ENCODE measurements around a stretch of chr6.

GRCh38 chr6:15524467-15524979 is 138.3 kb downstream of the DTNBP1 start:
- PRO-cap: no peak
- RAMPAGE, long total RNA, 4 experiments: start-site peak on the minus strand in 3 of 4 experiments, at chr6:15524544-15524760 at its widest, 7 to 11 reads per replicate

DNA sequence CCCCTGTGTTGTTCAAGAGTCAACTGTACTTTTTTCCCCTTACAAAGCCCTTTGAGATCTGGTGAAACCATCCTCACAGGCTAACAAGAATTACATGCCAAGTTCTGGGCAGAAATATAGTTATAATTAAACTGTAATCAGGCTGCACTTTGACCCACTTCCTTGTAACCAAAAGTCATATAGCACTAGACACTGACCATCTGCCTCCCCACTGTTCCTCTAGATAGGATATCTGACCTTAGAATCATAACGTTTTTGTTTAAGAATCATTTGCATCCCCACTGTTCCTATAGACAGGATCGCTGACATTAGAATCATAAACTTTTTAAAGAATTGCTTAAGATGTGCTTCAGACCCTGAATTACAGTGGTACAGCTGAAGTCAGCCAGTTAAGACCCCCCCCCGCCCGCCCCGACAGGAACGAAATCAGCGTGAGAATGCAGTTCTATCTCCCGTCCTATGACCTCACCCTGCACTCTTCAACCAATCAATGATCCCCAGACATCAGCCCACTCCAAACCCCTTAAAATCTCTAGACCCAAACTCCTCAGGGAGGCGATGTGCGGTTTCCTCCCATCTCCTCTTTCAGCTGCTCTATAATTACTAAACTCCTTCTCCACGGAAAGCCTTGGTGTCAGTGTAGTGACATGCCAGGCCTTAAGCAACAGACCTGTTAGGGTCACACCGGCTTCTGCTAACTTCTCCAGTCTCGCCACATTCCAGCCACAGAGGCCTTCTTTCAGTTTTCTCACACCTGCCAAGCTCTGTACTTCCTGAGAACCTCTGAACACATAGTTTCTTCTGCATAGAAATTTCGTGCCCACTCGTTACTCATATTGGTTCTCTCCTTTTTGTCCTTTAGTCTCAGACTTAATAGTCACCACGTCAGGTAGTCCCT is 93.6 kb downstream of the DTNBP1 start:
- PRO-cap: no peak
- RAMPAGE, long total RNA, 4 experiments: no peak in any of the 4 experiments

GRCh38 chr6:15614091-15614937 is 48.5 kb downstream of the DTNBP1 start:
- PRO-cap: no peak
- RAMPAGE, long total RNA, 4 experiments: start-site peak on the minus strand in 1 of 4 experiments, at chr6:15614097-15614615 at its widest, 8 to 10 reads per replicate

GRCh38 chr6:15661849-15662181 is 1.0 kb downstream of the DTNBP1 start:
- PRO-cap: no peak
- RAMPAGE, long total RNA, 4 experiments: no peak in any of the 4 experiments

DNA sequence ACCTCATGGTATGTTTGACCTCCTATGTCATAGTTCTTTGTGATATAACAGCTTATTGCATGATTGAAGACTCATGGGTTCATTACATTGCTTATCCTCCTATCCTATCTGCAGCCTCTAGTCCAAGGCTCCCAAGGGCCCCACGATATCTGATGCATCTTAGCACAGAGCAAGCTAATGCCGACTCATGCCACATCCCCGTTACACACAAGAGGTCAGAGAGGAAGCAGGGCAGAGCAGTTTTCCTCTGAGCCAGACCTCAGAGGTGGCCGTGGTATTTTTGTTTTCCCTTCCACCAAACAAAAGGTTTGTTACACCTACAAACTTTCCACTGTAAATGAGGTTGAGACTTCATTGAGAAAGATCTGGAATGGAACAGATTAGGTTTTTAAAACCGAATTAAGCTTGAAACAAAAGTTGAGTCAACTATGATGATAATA is 134.0 kb upstream of the MYLIP start:
- PRO-cap: no peak
- RAMPAGE, long total RNA, 4 experiments: no peak in any of the 4 experiments

DNA sequence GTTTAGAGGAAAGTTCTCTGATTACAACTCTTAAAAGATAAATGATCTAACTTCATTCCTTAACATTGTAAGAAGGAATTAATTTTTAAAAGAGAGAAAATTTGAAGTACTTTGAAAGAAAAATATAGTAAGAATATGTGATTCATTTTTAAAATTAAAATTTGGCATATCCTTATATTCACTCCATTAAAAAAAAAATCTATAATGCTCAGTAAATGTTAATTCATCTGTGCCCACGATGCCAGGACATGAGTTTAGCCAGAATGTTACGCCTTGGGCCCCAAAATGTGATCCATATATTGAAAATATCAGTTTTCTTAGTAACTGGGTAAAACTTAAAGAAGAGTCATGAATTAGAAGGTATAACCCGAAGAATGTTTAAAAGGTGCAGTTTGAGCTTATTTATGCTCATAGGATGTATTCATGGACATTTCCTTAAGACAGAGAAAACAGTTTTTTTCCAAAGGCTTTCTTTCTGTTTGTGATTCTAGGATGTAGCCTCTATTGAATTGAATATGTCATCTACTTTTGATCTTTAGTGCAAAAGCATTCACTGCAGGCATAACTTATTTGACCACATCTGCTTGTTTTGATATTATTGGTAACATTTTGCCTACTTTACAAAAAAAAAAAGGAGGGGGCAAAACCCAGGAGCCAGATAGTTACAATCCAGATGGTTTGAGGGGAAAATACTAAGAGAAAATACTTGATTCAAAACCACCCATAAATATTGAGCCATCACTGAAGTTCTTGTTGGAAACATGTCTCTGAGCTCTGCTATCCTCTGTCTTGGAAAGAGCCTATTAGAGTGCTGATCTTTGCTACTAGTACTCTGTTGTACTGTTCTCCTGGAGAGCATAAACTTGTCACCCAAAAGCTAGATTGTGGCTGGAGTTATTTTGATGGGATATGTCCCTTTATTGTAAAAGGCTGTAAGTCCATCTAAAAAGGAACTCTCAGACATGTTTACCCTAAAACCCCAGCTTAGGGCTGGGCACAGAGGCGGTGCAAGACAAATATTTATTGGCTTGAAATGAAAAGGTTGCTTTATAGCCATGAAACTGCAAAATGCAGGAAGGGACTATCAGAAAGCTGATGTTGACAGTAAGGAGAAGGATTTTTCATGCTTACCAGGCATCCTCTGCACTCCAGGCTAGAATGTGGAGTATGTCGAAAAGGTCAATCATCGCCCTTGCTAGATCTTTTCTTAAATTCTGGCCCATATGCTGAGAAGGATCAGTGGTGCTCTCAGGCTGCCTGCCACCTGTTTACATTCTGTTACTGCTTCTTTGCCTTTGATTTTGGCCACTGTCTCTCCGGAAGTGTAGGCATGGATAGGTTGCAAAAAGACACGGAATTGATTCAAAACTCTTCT is 9.3 kb downstream of the MYLIP start:
- PRO-cap: no peak
- RAMPAGE, long total RNA, 4 experiments: start-site peak on the plus strand in 1 of 4 experiments, centred at positions 793 to 1,367 of the sequence, 6 to 7 reads per replicate

- PRO-cap: no peak
- RAMPAGE, long total RNA, 4 experiments: start-site peak on the plus strand in 1 of 4 experiments, at chr6:16141593-16141888 at its widest, 16 reads per replicate
These were observed 12.6 kb downstream of the MYLIP start for GRCh38 chr6:16141206-16142214.

DNA sequence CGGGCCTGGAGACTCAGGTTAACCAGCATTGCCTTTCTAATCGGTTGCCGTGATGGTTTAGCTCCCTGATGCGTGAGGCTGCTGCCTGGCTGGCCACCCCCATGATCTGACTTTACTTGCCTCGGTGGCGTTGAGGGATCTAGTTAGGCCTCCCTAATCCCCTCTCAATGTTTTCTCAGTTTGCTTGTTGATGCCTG is 2.4 kb downstream of the GMPR start:
- PRO-cap: no peak
- RAMPAGE, long total RNA, 4 experiments: no peak in any of the 4 experiments

- PRO-cap: no peak
- RAMPAGE, long total RNA, 4 experiments: no peak in any of the 4 experiments
These were observed 19.9 kb downstream of the GMPR start for GRCh38 chr6:16257902-16259127.

DNA sequence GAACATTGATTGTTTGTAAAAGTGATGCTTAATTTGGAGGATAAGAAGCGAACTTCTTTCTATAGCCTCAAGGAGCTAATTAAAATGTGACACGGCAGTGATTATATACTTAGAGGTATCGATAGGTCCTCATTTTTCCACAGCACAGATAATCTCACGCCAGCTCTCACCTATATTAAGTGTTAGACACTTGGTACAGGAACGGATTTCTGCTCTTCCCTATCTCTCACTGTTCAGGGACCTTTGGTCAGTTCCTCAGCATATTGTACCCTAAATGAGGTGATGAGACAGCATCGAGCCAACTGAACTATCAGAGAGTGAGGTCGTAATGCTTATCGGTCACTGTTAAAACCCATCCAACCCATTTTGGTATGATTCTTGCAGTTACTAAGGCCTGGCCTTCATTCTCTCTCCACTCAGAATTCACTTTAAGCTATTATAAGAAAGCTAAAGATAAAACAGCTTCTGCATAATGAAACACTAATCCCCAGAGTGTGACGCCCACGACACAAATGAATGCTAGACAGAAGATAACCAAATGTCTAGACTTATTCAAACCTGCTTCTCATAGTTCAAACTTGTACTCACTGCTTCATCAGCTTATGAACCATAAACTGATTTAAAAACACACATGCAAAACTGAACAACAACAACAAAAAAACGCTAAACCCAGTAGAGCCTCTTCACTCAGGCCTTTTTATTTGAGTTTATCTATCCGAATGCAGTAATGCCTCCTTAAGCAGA is 175.8 kb downstream of the GMPR start:
- PRO-cap: no peak
- RAMPAGE, long total RNA, 4 experiments: no peak in any of the 4 experiments

DNA sequence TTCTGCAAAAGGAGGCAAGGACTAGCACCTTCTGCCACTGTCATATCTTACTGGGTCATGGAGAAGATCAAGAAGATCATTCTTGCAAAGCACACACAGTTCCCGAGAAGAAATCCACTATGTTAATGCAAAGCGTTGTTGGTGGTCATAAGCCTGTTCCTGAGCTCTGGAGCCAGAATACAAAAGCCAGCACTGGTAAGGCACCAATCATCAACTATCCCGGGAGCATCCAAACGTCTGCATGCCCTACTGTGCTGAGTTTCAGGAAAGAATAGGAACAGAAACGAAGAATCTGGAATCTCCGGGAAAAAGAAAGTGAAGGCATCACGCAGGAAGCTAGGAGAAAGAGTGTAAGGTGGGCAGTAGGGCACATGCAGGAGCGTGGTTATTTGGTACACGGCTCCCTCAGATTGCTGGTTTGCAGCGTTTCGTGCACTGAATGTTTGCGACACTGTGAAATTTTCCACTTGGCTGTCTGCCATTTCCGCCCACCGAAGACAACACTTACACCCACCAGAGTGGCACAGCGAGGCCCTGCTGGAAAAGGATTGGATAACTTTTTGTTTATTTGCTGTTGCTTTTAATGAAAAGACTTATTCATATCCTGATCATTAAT is 248.1 kb downstream of the GMPR start:
- PRO-cap: bidirectional peak, plus-strand start at position 481 of the sequence, minus-strand start at position 412 of the sequence
- RAMPAGE, long total RNA, 4 experiments: no peak in any of the 4 experiments

DNA sequence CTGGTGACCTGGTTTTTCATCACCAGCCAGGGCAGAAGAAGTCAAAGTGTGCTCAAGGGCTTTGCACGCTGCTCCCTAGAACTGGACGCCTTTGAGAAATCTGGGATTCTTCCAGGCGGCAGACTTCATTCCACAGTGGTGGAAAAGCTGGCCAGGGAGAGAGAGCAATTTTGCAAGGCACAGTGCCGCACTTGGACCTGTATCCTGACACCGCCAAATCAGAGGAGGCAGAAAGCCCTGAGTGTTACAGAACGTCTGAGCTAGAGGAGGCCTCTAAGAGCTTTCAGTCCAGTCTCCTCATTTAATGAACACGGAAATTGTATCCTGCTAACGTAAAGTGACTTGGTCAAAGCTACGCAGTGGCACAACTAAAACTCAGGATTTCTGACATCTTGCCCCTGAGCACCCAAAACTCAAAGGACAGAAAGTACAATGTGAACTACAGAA is 219.7 kb downstream of the ATXN1 start:
- PRO-cap: no peak
- RAMPAGE, long total RNA, 4 experiments: no peak in any of the 4 experiments

GRCh38 chr6:16575200-16575871 is 185.9 kb downstream of the ATXN1 start:
- PRO-cap: no peak
- RAMPAGE, long total RNA, 4 experiments: no peak in any of the 4 experiments

GRCh38 chr6:16697583-16698337 is 63.5 kb downstream of the ATXN1 start:
- PRO-cap: no peak
- RAMPAGE, long total RNA, 4 experiments: start-site peak on the minus strand in 1 of 4 experiments, at chr6:16697980-16698229 at its widest, 5 reads per replicate

DNA sequence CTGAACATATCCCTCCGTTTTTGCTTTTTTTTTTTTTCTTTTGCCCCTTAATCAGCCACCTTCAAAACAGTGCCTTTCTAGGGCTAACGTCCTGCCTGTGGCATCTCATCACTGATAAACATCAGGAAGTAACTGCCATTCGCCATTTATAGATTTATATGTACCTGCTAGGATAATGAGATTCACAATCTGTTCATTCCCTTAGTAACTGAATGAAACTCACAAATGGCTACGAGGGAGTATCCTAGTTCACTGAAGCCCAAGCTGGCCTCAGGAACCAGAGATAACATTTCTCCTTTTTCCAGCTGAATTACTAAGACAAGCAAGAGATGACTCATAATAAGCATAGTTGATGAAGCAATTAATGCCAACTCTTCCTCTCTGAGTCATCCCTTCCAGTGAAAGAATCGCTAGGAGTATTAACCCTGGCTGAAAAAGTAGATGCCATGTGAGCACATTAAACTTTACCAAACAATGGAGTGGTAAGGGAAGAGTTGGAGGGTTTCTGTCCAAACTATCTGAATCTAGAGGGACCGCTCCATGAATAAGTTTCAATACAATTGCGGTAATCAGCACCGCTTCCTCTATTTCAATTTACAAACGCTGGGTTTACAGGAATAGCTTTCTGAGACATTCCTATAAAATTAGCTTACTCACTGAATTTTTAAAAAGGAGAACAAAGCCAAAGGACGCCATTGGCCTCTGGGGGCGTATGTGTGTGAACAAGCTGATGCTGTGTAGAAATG is 48.4 kb downstream of the ATXN1 start:
- PRO-cap: no peak
- RAMPAGE, long total RNA, 4 experiments: no peak in any of the 4 experiments

- PRO-cap: no peak
- RAMPAGE, long total RNA, 4 experiments: no peak in any of the 4 experiments
These were observed 8.8 kb downstream of the ATXN1 start for GRCh38 chr6:16752347-16752896.

DNA sequence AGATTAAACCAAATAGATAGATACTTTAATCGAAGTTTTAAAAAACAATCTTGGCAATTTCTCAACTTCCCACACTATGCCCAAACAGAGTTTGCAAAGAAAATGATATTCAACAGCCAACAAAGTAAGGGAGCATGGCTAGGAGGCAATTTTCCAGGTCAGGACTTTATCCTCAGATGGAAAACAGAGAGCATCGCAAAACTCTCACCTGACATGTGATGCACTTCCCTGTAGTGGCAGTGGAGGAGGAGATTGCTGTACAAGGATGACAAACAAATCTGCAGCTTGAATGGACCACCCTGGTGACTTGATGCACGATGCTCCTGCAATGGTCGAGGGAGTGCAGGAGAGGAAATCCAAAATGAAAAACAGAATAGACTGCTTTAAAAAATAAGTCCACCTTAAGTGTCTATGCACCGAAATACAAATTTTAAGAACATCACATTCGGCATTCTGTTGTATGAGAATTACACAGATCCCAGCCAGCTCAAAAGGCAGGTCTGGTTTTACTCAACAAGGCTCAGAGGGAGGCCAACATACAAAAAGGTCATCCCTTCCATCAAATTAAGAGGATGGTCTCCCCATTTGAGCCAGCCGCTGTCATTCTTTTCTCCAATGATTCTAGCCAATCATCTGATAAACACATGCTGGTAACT is 8.1 kb downstream of the ATXN1 start:
- PRO-cap: no peak
- RAMPAGE, long total RNA, 4 experiments: no peak in any of the 4 experiments

DNA sequence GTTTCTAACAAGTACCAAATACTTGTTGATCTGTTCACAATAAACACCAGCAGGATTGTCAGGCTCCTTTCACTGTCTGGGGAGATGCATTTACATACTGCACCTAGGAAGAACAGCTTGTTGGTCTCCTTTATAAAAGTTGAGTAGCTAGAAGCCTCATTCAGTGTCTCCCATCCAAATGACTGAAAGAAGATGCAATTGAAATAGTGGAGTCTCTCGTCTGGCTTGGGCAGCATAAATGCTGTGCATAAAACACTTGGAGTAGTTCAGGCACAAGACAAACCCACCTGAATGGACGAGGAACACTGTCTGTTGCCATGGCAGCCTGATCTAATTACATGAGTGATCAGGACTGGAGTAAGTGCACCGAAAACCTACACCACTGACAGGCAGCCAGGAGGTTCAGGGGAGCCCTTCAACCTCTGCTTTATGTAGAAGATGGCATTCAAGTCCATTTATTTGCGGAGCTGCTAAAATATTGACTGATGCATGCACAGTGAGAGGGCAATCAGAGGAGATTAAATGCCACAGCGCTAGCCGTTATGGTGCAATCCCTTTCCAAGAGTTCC is 2.8 kb downstream of the ATXN1 start:
- PRO-cap: no peak
- RAMPAGE, long total RNA, 4 experiments: no peak in any of the 4 experiments

DNA sequence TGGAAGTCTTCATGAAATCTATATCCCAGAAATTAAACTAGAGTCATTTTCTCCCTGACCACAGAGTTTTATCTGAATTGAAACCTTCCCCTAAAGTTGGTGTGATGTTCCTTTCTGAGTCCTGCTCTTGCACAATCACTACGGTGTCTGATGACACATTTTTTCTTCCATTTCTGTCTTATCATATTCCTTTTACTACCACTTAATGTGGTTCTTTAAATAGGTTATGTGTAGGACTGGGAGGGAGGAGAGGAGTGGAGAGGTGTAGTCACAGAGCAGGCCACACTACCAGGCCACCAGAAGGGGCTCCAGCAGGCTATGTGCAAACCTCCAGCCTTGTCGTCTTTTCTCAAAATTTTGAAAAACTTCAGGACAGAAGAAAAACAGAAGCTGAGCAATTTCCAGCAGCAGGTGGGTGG is 39.7 kb upstream of the ATXN1 start:
- PRO-cap: no peak
- RAMPAGE, long total RNA, 4 experiments: no peak in any of the 4 experiments

DNA sequence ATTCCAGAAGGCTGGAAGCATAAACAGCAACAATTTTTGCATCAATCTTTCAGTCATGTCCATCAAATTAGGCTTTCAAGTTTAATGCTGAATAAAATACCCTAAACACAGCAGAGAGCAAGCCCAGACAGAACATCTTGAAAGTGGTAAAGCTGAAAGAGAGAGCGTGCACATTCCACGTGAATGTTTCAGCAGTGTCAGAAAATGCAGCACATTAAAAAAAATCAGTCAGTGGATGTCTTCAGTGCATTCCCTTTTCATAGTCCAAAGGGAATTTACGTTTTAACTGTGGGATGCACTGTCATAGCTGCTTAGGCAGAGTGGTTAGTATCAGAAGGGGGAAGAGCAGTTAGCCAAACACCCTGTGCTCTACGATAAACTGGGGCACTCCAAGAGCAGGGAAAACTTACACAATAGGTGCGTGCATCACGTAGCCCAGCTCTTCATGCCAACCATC is 116.1 kb upstream of the STMND1 start:
- PRO-cap: no peak
- RAMPAGE, long total RNA, 4 experiments: no peak in any of the 4 experiments